ENCODE measurements around a stretch of chr17.

GRCh38 chr17:205100-205555 lies 23.7 kb upstream of the DOC2B start:
- RRBS = no CpG with 5 or more reads among the region's 12 CpGs

DNA sequence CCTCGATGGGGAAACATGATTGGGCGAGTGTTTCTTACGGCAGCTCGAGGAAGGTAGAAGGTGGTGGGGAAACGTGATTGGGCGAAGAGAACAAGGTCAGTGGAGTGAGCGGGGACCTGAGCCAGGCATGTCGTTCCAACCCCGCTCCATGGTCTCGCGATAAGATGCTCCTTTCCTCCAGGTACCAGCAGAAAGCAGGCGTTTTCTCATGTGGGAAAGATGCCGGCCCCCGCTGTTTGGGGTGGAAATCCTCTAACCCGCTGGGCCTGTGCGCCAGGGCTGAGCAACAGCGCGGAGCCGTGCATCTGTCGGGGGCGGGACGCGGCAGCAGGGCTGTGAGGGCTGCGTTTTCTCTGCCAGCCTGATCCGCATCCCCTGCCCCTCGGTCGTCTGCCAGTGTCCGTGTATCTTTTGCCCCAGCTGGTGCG lies 25.6 kb upstream of the DOC2B start:
- RRBS = no CpG with 5 or more reads among the region's 29 CpGs

DNA sequence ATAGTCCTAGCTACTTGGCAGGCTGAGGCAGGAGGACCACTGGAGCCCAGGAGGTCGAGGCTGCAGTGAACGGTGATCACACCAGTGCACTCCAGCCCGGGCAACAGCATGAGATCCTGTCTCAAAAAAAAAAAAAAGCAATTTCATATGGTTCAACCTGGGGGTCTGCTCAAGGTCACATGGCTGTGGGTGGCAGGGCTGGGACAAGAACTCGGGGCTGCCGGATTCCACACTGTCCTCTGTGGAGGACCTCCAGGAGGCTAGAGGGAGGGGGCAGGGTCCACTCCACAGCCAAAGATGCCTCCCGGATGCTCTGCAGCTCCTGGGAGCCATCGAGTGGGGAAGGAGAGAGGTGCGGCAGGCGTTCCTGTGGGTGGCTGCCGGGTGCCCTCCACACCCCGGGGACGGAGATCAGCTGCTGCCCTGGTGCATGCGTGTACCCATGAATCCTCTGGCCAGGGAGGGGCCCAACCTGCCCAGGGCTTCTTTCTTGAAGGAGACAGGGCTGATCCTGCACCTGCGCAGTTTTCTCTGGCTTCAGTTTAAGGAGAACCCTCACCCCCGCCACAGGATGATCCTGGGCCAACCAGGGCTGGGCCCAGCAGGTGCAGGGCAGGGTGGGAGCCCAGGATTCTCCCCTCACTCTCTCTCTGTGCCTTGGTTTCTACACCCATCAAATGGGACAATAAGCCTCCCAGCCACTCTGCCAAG lies 33.4 kb upstream of the DOC2B start:
- RRBS = 94% methylated on average over 6 of the region's 15 CpGs

GRCh38 chr17:266046-266560 lies 84.7 kb upstream of the DOC2B start:
- RRBS = no CpG with 5 or more reads among the region's 7 CpGs

DNA sequence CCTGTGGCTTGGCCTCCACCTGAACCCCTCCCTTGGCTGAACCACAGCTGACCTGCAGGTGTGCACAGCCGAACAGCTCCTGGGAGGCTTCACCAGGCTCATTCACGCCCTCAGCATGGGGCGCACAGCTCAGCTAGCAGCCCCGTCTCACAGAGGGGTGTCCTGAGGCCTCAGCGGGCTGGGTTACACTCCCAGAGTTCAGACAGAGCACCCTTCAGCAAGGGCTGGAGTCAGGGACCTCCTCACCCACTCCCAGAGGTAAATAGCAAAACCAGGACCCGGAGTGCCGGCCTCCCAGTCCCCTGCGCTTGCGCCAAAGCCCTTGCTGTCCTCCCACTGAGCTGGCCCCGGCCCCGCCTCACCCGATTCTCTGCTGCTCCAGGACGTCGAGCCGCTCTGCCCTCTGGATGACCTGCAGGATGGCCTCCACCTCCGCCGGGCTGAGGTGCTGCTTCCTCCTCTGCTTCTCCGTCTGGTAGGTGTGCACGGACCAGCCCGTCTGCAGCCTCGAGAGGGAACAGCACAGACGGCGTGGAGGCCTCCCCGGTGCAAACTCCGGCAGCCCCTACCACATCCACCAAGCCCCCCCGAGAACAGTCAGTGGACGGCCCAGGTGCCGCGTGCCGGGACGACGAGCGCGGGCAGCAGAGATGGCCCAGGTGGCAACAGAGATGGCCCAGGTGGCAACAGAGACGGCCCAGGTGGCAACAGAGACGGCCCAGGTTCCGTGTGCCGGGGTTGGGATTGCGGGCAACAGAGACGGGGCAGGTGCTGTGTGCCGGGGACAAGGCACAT lies 31.5 kb downstream of the RPH3AL start:
- RRBS = 87% methylated on average over 25 of the region's 41 CpGs

- RRBS = no CpG with 5 or more reads among the region's 11 CpGs
These were observed 27.3 kb upstream of the C17orf97 start for GRCh38 chr17:382581-383436.

GRCh38 chr17:511818-512370 lies 101.8 kb downstream of the C17orf97 start:
- RRBS = no CpG with 5 or more reads among the region's 15 CpGs

GRCh38 chr17:521462-521846 lies 111.3 kb downstream of the C17orf97 start:
- RRBS = 100% methylated on average over 1 of the region's 13 CpGs

DNA sequence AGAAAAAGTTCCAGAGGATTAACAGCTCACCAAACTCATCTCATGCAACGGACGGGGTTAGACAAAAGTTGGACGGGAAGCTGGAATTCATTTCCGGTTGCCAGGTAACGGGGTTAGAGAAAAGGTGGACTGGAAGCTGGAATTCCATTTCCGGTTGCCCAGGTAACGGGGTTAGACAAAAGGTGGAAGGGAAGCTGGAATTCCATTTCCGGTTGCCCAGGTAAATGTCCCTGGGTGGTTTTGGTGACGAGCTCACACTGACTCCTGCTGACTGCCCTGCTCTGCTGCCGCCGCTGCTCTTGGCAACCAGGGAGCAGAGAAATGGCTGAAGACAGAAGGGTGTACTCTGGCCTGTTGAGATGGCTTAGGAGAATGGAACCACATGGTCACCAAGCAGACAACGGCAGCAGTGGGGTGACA lies 112.8 kb downstream of the C17orf97 start:
- RRBS = 98% methylated on average over 5 of the region's 12 CpGs

- RRBS = no CpG with 5 or more reads among the region's 7 CpGs
These were observed 99.4 kb downstream of the VPS53 start for GRCh38 chr17:615151-615726.

DNA sequence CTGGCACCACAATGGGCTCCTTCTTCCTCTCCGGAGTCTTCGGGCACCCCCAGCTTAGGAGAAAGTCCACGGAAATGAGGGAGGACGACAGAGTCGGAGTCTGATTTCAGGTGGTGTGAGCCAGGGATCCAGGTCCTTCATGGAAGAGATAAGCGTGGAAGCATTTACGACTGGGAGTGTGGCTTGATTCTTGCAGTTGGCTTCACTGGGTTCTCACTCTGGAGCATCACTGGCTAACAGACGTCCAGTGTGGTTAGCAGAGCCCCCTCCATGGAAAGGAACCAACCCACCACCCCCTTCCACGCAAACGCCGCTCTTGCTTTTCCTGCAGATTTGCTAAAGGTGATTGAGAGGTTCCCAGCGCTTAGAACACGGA lies 878 bp downstream of the TLCD3A start:
- RRBS = no CpG with 5 or more reads among the region's 13 CpGs

- RRBS = 71% methylated on average over 5 of the region's 11 CpGs
These were observed 31.4 kb downstream of the NXN start for GRCh38 chr17:948226-948626.

DNA sequence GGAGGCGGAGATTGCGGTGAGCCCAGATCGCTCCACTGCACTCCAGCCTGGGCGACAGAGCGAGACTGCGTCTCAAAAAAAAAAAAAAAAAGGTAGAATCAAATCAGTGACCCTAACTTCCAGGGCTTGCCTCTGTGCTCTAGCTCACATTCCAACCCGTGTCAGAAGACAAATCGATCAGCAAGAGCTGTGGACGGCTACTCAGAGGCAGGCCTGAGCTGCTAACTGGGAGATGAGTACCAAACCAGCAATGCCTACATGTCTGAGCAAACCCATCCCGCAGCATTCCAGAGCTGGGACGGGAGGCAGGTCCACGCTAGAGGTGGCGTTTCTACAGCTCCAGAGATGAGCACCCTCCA lies 6.6 kb downstream of the NXN start:
- RRBS = no CpG with 5 or more reads among the region's 13 CpGs

DNA sequence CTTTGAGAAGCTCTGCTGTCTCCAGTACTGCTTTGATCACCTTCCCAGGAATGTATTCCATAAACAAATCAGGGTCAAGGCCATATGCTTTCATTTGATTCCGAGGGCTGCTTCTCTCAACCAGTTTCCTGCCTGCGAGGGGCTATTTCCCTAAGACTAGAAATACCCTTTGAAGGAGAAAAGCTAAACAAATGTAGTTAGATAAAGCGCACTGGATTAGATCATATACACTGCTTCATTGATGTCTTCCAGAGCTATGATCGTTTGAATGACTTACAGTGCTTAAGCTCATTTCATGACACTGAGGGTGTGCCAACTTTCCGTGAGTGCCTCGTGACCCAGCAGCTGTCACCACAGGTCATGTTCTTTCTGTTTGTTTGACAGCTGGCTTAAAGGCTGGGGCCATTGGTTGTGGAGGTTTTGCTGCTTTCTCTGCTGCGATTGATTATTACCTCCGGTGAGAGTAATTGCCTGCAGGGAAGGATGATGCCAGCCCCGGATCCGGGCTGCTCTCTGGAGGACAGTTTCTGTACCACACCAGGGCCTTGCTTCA lies 3.8 kb downstream of the TIMM22 start:
- RRBS = 25% methylated on average over 1 of the region's 10 CpGs

GRCh38 chr17:1019095-1019989 lies 22.4 kb downstream of the TIMM22 start:
- RRBS = no CpG with 5 or more reads among the region's 19 CpGs

- RRBS = 6% methylated on average over 2 of the region's 17 CpGs
These were observed 43.2 kb downstream of the TIMM22 start for GRCh38 chr17:1040143-1040577.

GRCh38 chr17:1060836-1061319 lies 63.9 kb downstream of the TIMM22 start:
- RRBS = no CpG with 5 or more reads among the region's 15 CpGs

DNA sequence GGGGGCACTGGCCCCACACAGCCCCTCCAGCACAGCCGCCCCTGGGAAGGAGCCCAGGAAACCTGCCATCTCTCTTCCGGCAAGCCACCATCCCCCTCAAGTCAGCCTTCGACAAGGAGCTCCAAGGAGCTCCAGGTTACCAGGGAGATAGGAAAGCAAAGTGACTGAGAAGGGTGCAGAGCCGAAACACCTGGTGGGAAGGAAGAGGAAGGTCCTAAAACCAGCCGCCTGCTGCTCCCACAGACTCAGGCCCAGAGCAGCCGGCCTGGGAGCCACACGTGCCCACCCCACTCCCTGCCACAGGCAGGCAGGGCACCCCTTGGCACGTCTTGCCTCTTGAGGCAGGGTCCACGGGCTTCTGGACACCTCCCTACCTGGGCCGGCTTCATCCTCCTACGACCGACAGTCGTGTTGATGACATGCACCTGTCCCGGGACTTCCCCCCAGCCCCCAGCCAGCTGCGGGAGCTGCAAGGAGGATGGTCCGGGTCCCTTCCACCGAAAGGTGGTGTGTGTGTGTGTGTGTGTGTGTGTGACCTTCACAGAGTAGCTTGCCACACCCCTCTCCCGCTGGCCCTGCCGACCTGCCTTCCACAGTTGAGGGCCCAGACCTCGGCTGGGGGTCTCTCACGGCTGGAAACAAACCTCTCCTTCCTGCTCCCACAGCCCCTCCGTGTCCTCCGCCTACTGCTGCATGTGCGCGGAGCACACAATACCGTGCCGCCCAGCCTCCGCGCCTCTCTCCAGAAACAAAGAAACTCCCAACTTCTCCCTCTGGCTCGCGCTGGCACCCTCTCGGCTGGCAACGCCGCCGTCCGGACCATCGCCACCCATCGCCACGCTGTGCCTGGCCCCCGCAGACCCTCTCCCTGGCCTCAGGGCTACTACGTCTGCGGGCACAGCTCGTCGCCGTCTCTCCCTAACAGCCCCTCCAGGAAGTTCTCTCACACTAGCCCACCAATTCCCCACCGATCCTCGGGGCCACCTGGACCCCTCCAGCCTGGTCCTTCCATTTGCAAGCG lies 81.0 kb downstream of the TIMM22 start:
- RRBS = 34% methylated on average over 11 of the region's 48 CpGs

- RRBS = 18% methylated on average over 4 of the region's 32 CpGs
These were observed 45.0 kb downstream of the ABR start for GRCh38 chr17:1134581-1135469.

DNA sequence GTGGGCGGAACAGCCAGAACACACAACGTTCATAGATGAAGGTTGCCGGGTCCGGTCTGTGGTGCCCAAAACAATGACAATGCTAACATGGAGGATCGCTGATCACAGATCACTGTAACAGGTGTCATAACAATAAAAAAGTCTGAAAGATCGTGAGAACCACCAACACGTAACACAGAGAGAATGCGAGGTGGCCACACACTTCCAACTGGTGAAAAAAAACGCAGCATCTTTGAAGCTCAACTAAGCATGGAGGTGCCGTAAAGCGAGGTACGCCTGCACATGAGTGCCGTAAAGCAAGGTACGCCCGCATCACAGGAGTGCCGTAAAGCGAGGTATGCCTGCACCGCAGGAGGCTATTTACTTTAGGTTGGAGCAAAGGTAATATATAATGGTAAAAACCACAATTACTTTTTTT lies 42.3 kb downstream of the ABR start:
- RRBS = no CpG with 5 or more reads among the region's 18 CpGs

All from brain (tissue), 1 donor.